ENCODE data around the gene OR2M5.

GRCh38 chr1:247228095-247228330 is 56.2 kb upstream of the ZNF124 start:
- PRO-cap: no peak

- PRO-cap: no peak
Measured at GRCh38 chr1:247243433-247243897, 71.6 kb upstream of the ZNF124 start.

DNA sequence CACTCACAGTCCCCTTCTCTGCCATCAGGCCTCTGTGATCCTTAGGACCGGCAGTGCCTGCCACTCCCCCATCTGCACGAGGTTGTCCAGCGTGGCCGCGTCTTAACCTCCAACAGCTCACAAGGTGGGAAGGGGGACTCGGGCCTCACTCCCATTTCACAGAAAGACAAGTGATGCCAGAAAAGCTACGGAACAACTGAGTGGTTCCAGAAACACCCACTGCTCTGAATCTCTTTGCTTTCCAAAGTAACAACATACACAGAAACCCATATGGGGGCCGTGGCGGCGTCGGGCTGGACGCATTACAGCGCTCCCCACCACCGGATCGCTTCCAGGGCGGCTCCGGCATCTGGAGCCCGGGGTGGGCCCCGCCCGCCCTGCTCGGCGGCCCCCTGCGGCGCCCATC is 994 bp downstream of the ZNF496 start:
- PRO-cap: no peak

- PRO-cap: no peak
Measured at GRCh38 chr1:247409938-247410432, 6.0 kb upstream of the NLRP3 start.

DNA sequence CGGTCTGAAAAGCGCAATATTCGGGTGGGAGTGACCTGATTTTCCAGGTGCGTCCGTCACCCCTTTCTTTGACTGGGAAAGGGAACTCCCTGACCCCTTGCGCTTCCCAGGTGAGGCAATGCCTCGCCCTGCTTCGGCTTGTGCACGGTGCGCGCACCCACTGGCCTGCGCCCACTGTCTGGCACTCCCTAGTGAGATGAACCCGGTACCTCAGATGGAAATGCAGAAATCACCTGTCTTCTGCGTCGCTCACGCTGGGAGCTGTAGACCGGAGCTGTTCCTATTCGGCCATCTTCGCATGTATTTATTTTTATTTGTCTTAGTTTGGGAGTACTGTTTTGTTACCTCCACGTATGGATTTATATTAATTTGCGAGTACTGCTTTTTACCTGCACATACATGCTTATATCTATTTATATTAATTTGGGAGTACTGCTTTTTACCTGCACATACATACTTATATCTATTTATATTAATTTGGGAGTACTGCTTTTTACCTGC is 1.3 kb upstream of the OR2W3 start:
- PRO-cap: no peak

GRCh38 chr1:248144881-248145384 is at the start of gene OR2M5:
Gene OR2M5 (plus strand): TSS chr1:248145148.
- PRO-cap: no peak

DNA sequence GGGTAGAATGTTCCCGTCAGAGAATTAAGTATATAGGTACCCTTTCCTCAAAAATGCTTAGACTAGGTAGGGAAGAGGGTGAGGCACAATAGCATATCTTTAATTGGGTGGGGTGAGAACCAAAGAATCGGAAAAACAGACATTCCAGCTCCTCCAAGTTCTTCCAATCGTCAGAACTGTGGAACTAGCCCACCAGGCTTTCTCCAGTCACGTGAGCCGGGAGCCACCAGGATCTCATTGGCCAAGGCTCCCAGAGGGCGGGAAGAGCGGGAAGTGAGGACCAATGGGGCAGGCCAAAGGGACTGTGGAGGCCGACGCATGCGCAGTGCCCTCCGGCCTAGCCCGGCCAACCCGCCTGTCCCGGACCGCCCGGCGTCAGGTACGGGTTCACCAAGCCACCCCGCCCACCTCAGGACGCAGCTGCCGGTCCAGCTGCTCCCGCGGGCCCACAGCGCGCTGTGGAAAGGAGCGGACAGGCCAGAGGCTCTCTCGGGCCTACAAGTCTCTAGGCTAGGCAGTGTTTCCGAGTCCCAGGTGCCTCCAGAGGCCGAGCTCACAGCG is 36.2 kb upstream of the OR2T27 start:
- PRO-cap: no peak

- PRO-cap: bidirectional peak, plus-strand start at chr1:248802797, minus-strand start at chr1:248802556
Measured at GRCh38 chr1:248802268-248802720, 23.4 kb downstream of the SH3BP5L start.

GRCh38 chr1:248825418-248825803 is 304 bp downstream of the SH3BP5L start:
- PRO-cap: no peak

DNA sequence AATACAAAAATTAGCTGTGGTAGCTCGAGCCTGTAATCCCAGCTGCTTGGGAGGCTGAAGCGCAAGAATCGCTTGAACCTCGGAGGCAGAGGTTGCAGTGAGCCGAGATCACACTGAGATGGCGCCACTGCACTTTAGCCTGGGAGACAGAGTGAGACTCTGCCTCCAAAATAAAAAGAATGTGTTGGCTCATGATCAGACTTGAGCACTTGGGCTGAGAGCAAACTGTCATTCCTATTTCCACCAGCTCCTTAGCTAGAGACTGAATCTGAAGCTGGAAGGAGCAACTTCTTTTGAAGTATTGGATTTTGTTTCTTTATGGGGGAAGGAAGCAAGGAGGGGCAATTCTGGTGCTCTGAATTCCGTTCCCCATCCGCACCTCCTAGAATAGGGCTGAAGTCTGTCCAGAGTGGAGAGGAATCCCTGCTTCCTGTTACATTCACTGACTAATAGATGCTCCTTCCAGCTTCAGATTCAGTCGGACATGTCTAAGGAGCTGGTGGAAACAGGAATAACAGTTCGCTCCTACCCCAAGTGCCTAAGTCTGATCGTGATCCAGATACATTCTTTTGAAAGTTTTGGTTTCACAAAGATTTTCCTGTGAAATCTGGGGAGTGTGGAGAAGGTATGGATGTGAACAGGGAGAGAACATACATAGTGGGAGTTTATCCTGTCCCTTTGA is 3.9 kb downstream of the ZNF672 start:
- PRO-cap: no peak

- PRO-cap: no peak
Measured at GRCh38 chr1:248913974-248914339, 7.9 kb downstream of the PGBD2 start.